ENCODE measurements around a stretch of chr1.

- PRO-cap: unidirectional peak, plus-strand start at chr1:244047102
- RAMPAGE, long total RNA, 2 experiments: no peak in any of the 2 experiments
These were observed 4.1 kb upstream of the ZBTB18 start for GRCh38 chr1:244046664-244047639.

DNA sequence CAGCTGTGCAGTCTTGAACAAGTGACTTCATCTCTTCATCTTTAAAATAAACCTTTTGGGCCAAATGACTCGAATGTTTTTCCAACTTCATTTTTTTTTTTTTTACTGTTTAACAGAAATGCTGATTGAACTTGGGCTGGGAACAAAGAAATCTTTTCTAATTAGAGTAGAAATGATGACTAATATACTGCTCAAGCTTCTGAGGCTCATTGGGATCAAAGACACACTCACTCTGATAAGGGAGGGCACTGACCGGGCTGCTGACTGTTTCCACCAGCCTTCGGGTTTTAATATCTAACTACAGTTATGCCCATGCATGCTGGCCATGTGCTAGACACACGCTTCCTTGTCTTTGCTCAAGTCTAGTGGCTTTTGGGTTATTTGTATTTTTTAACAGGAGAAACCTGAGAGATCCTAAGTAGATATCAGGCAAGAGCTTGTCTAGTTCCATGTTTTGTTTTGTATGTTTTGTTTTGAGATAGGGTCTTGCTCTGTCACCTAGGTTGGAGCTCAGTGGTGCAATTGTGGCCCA, 16.8 kb downstream of the ZBTB18 start:
- PRO-cap: no peak
- RAMPAGE, long total RNA, 2 experiments: no peak in any of the 2 experiments

DNA sequence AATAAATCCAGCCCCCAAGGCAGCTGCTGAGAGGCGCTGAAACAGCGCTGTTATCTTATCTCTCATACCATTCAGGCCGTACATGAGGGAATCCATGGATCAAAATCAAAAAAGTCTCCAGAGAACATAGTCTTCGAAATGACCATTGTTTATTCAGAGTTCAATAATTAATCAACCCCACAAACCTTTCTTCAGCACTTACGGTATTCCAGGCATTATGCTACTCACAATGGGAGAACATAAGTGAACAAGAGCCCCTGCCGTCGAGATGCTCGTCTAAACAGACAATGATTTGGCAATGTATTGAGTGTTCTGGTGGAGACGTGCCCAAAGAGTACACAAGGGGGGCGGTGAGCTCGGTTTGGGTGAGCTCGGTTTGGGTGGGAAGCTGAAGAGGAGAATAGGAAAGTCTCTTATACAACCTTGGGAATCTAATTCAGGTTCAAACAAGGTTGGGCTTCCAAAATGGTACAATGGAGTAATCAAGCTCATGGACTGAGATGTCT, 38.7 kb downstream of the ZBTB18 start:
- PRO-cap: no peak
- RAMPAGE, long total RNA, 2 experiments: no peak in any of the 2 experiments

GRCh38 chr1:244094757-244095229, 43.7 kb downstream of the ZBTB18 start:
- PRO-cap: no peak
- RAMPAGE, long total RNA, 2 experiments: no peak in any of the 2 experiments

GRCh38 chr1:244138277-244138928, 87.3 kb downstream of the ZBTB18 start:
- PRO-cap: no peak
- RAMPAGE, long total RNA, 2 experiments: no peak in any of the 2 experiments

DNA sequence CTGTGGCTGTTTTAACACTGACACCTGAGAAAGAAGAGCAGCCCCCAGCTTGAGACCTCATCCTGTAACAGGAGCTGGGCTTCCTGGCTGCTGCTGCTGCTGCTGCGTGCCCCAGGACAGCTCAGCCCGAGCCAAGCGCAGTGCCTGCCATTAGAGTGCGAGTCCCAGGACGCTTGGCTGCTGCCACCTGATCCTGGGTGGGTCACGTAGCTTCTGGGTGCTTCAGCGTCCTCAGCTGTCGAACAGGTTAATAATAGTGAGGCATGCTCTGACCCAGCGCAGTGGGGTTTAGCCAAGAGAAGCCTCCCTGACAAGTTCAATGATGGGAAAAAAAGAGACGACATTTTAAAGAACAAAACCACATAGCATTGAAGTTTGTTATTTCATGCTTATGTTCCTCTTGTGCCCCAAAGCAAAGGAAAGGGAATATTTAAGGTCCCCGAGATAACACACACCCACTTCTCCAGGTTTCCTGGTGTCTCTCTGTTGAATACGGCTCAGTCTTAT, 118.0 kb upstream of the C1orf100 start:
- PRO-cap: no peak
- RAMPAGE, long total RNA, 2 experiments: no peak in any of the 2 experiments

GRCh38 chr1:244361621-244362096, 9.2 kb downstream of the C1orf100 start:
- PRO-cap: no peak
- RAMPAGE, long total RNA, 2 experiments: no peak in any of the 2 experiments

- PRO-cap: no peak
- RAMPAGE, long total RNA, 2 experiments: no peak in any of the 2 experiments
These were observed 9.8 kb downstream of the C1orf100 start for GRCh38 chr1:244362097-244362791.

DNA sequence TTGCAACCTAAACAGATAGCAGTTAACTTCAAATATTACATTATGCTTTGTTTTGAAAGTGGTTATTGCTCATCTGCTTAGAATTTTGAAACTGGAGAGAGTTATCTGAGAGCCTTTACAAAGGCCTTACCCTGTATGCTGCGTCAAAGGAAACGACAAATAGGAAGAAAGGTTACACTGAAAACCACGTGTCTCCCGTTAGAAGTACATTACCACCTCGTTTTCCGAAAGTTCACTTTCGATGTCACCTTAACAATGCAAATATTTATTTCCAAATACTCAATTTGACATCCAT, 1.2 kb downstream of the ADSS2 start:
- PRO-cap: no peak
- RAMPAGE, long total RNA, 2 experiments: no peak in any of the 2 experiments

DNA sequence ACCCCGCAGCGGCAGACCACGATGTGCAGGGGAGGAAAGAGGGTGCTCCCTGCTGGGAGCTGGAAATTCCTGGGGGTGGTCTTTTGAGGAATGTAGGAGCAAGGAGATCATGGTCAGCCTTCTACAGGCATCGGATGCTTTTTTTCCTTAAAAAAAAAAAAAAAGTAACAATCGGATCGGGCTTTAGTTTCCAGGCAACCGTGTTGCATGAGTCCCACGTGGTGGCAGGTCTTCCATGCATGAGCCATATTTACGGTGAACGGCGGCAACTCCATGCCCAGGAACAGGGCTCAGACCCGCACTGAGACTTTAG, 30.5 kb upstream of the ENSG00000284188 start:
- PRO-cap: no peak
- RAMPAGE, long total RNA, 2 experiments: no peak in any of the 2 experiments

DNA sequence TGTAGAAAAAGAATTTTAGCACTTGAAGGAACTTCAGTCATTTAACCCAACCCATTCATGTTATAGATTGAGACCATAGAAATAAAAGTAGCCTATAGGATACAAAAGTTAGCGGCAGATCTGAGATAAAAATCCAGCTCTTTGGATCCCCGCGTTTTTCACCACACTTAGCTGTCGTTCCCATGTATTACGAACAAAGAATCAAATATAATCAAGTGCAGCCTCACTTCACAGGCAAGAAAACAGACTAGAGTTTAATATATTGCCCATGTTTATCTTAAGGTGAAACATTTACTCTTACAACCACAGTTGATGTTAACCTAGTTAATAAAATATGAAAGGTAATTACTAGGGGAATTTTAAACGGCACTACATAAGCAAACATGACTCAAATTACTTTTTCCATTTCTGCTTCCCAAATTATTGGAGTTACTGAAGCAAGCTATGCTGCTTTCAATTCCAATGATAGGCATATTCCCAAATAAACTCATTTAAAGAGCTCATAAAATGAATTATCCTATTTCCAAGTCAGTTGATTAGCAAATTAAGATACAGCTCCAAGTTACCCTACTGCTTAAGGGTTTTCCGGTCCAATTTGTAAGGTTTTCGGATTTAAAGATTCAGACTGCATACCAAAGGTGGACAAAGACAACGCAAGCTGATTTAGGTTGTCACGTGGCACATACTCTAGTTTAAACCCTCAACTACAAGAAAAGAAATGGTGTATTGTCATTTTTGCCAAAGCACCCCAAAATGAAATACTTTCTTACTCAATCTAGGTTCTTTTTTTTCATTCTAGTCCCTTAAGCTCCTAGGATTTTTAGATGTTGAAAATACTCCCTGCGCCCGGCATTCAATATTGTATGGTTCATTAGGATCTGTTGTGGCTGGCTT, 5.9 kb downstream of the COX20 start:
- PRO-cap: no peak
- RAMPAGE, long total RNA, 2 experiments: no peak in any of the 2 experiments

DNA sequence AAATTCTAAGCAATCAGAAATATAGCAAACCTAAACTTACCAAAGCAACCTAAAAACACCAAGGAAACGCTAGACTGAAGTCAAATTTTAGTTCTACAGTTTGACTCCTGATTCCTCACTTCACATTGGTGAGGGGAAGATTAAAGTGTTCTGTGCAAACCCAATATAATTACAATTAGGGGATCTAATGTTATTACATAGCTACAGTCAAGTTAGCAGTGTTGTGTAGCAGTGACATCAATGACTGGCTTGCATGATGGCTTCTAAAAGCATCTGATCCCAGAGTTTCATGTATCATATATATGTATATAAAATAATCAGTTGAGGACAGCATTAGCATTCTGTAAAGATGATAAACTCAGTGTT, 11.6 kb downstream of the HNRNPU start:
- PRO-cap: no peak
- RAMPAGE, long total RNA, 2 experiments: no peak in any of the 2 experiments

- PRO-cap: no peak
- RAMPAGE, long total RNA, 2 experiments: no peak in any of the 2 experiments
These were observed 7.1 kb downstream of the HNRNPU start for GRCh38 chr1:244856990-244857974.

DNA sequence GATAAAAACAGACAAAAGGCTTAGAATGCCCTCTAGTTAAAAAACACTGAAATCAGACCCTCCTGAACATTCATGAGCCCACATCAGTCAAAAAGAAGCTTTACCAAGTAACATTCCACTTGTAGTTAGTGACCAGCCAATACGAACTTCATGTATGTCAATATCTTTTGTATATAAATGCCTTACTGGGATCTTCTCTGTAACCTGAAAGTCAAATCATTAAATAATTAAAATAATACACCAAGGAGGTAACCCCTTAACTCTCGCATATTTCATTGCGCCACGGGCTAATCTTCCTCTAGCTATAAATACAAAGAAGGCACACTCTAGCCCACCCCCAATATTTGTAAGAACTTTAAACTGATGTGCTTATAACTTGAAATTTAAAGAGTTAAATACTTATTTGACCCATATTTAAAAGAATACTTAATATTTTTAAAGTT, 5.2 kb downstream of the HNRNPU start:
- PRO-cap: no peak
- RAMPAGE, long total RNA, 2 experiments: no peak in any of the 2 experiments

- PRO-cap: no peak
- RAMPAGE, long total RNA, 2 experiments: no peak in any of the 2 experiments
These were observed 50.2 kb upstream of the EFCAB2 start for GRCh38 chr1:244919198-244919698.

DNA sequence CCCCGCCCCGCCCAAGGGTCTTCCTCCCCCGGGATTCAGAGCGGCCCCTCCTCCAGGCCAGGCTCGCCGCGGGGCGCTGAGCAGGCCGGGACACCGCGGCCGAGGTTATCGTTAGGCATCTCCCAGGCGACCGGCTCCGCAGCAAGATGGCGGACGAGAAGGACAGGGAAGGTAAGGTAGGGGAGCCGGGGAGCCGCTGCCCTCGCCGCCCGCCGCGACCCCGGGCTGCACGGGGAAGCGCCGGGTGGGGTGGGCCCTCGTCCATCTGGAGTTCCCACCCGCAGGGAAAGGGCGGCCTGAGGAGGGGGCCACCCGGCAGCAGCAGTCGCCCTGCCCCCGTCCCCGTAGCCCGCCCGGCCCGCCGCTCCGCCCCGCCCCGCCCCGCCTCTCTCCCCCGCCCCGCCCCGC, 795 bp downstream of the EFCAB2 start:
- PRO-cap: bidirectional peak, plus-strand start outside the sequence, minus-strand start at position 368 of the sequence
- RAMPAGE, long total RNA, 2 experiments: start-site peak on the plus strand in 1 of 2 experiments, centred at position 93 of the sequence, 40 reads per replicate

DNA sequence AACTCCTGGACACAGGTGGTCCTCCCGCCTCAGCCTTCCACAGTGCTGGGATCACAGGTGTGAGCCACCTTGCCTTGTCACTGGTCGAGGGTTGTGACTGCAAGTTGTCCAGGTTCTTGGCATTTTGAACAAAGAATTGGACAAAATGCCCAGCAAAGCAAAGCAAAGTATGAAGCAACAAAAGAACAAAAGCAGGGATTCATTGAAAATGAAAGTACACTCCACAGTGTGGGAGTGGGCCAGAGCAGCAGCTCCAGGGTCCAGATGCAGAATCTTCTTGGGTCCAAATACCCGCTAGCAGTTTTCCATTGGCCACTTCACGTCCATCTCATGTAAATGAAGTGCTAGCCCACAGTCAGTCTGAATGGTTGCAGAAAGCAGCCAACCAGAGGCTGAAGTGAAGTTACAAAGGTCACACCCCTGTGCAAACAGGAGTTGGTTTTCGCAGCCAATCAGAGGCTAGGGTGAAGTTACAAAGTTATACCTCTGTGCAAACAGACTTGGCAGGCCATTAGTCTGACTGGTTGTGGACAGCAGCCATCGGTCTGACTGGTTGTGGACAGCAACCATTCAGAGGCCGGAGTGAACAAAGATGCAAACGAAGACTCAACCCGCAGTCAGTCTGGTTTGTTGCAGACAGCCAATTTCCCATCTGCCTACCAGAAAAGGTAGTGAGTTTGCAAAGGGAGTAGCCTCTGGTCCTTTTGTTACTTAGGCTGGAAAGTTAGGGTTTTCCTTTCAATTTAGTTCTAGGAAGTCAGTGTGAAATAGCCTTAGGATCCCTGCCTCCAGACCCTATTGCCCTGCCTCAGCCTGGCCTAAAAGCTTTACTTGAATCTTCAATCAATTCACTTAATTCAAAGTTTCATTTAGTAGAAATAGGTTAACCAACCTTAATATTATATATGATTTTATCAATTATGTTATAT, 76.0 kb downstream of the EFCAB2 start:
- PRO-cap: no peak
- RAMPAGE, long total RNA, 2 experiments: start-site peak on the minus strand in 1 of 2 experiments, centred at position 279 of the sequence, 6 reads per replicate

DNA sequence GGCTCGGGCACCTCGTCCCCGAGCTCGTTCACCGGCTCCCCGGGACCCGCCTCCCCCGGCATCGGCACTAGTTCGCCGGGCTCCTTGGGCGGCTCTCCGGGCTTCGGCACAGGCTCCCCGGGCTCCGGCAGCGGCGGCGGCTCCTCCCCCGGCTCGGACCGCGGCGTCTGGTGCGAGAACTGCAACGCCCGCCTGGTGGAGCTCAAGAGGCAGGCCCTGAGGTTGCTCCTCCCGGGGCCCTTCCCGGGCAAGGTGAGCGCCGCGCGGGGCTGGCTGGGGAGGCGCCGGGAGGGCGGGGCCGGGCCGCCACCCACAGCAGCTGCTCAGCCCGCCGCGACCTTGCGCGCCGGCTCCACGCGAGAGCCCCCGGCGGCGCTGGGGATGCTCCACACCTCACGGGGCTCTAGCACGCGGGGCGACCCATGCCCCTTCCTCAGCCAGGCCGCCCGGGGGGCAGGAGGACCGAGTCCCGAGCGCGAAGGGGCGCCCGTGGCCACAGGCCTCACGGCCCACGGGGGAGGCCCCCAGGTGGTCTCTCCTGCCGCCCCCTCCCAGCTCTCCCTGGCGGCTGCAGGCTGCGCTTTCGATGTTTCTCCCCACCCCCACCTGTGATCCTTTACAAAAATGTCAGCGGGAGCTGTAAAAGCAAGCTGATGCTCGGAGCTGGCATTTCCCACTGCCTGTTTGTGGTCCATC, 1.8 kb downstream of the KIF26B start:
- PRO-cap: bidirectional peak, plus-strand start at position 326 of the sequence, minus-strand start at position 169 of the sequence
- RAMPAGE, long total RNA, 2 experiments: no peak in any of the 2 experiments

GRCh38 chr1:245168049-245168577, 13.3 kb downstream of the KIF26B start:
- PRO-cap: no peak
- RAMPAGE, long total RNA, 2 experiments: no peak in any of the 2 experiments

DNA sequence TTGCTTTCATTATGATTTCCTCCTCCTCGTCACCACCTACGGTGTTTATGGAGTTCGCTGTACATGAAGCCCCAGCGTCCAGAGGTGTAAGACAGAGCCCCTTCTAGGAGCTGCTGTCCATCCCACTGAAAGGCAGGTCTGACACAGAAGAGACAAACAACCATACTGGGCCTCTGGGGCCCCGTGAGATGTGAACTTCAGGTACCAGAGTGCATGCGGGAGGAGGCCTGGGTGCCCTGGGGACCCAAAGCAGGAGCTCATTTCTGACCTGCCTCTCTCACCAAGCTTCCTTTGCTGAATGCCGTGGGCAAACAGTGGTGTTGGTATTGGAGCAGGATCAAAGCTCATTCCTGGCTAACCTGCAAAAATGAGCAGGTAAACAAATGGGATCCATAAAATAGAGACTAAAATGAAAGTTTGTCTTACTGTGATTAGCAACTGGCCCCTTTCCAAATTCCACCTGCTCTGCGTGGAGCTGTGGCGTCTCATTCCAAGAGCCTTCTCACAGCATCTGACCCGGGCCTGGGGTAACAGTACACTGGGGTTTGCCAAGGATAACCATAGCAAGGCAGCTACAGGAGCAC, 103.5 kb downstream of the KIF26B start:
- PRO-cap: unidirectional peak, minus-strand start at position 300 of the sequence
- RAMPAGE, long total RNA, 2 experiments: no peak in any of the 2 experiments

Data from body of pancreas (tissue), 2 donors.